Metanephros (tissue), 2 donors: ENCODE results near the gene CWF19L1.

DNA sequence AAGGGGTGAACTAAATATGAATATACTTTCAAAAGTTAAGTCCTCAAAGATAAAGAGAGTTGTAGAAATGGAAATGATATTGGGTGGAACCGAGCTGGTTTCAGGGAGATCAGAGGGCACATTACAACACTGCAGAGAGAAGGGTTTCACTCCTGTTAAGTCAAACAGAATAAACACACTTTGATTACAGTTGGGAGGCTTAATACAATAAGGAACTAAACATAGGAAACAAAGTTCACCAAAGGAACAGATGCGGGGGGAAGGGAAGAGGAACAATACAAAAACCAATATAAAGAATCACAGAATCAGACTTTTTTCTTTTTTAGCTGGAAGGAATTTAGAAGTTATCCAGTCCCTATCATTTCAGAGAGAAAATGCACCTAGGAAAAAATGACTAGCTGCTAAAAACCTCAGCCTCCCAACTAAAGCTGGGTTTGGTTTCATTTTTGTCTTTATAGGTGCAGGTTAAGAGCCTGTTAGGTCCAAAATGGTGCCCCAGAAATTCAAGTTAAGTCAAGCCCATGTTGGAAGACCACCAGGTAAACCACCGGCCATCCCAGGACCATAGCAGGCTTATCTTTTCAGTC lies 82.0 kb downstream of the DNMBP start:
- RAMPAGE, long total RNA = no peak

DNA sequence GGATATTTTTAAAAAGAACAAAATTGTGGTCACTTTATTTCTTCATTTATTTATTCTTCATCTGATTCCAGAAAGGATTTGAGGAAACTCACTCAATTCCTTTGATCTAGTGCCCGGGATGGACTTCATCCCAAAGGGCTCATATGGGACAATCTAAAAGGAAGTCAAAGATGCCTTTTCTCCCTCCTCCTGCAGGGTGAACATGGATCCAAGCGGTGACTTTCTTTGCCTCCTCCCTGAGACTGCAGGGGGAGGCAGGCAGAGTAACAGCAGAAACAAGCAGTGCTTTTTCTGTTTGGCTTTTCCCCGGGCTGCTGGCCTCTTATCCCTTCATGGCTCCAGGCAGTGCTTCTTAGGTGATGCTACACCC lies 10.0 kb upstream of the DNMBP start:
- RAMPAGE, long total RNA = no peak

- RAMPAGE, long total RNA = no peak
These were observed 16.5 kb downstream of the CPN1 start for GRCh38 chr10:100065074-100065602.

- RAMPAGE, long total RNA = no peak
These were observed 20.0 kb upstream of the CPN1 start for GRCh38 chr10:100101734-100102040.

DNA sequence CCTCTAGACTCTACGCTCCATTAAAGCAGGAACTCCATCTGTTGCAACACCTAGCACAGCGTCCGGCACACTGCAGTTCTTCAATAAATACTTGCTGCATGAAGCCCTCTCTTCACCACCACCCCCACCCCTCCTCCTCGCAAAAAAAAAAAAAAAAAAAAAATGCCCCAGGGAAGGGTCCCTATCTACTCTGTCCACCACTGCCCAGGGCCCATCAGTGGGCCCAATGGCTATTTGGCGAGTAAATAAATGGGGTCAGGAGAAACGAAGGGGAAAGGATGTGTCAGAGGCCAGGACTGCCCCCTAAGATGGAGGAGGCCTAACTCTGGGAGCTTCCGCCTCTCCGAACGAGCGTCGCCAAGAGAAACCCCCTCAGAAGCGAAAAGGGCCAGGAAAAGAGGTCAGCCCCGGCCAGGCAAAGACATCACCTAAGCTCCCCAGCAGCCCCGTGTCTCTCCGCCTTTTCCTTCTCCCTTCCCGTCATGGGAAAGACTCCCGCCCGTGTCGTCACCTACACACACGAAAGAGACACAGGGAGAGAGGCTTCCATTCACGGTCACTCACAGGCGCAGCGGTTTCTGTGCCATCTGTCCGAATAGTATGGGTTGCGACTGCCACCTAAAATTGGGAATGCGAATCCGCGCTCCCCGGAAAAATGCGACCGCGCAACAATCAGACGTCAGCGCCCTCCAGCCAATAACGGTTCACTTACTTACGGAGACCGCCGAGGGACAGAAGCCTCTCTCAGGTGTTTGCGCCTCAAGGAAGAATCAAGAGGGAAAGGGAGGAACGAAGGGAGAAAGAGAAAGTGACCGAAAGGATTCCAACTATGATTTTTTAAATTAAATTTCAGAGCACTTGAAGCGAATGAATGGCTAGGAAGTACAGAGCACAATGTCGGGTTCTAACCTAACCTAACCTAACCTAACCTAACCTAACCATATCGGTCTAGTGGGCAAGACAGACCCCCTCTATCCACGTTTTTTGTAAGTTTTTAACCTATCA lies at the start of gene CWF19L1:
CWF19L1 (minus strand) TSS at position 632 of the 1,005 bp plus-strand sequence.
- RAMPAGE, long total RNA = no peak

DNA sequence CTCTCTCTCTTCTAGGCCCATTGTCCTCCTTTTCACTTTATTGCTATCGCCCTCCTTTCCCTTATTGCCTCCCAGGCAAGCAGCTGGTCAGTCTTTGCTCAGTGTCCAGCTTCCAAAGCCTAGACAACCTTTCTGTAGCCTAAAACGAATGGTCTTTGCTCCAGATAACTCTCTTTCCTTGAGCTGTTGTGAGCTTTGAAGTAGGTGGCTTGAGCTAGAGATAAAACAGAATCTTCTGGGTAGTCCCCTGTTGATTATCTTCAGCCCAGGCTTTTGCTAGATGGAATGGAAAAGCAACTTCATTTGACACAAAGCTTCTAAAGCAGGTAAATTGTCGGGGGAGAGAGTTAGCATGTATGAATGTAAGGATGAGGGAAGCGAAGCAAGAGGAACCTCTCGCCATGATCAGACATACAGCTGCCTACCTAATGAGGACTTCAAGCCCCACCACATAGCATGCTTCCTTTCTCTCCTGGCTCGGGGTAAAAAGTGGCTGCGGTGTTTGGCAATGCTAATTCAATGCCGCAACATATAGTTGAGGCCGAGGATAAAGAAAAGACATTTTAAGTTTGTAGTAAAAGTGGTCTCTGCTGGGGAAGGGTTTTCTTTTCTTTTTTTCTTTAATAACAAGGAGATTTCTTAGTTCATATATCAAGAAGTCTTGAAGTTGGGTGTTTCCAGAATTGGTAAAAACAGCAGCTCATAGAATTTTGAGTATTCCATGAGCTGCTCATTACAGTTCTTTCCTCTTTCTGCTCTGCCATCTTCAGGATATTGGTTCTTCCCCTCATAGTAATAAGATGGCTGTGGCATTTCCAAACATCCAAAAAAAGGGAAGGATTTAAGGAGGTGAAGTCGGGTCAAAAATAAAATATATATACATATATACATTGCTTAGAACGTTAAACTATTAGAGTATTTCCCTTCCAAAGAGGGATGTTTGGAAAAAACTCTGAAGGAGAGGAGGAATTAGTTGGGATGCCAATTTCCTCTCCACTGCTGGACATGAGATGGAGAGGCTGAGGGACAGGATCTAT lies 14.4 kb downstream of the SCD start:
- RAMPAGE, long total RNA = no peak

- RAMPAGE, long total RNA = no peak
These were observed 23.5 kb downstream of the SCD start for GRCh38 chr10:100370418-100371041.

DNA sequence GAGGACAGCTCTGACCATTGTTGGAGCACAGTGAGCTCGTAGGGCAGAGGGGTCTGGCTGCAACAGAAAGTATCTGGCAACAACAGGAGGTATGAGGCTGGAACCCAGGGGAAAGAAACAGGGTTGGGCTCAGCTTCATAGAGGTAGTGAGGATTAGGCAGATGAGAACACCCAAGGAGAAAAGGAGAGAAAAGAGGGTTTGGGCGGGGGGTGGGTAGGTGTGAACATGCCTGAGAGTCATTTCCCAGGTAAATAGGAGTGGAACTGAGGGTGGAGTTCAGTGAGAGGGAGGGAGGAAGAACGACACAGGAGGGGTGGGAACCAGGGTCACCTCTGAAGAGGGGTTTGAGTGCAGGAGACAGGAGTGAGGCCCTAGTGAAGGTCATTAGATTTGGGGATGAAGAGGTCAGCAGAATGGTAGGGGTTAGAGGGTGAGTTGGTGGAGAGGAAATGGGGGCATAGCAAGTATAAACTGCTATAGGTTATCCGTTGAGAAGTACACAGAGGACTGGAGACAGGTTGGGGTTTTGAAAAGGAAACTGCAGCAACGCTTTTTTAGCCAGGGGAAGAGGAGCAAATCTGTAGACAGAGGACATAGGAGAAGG lies 28.7 kb downstream of the HIF1AN start:
- RAMPAGE, long total RNA = no peak

DNA sequence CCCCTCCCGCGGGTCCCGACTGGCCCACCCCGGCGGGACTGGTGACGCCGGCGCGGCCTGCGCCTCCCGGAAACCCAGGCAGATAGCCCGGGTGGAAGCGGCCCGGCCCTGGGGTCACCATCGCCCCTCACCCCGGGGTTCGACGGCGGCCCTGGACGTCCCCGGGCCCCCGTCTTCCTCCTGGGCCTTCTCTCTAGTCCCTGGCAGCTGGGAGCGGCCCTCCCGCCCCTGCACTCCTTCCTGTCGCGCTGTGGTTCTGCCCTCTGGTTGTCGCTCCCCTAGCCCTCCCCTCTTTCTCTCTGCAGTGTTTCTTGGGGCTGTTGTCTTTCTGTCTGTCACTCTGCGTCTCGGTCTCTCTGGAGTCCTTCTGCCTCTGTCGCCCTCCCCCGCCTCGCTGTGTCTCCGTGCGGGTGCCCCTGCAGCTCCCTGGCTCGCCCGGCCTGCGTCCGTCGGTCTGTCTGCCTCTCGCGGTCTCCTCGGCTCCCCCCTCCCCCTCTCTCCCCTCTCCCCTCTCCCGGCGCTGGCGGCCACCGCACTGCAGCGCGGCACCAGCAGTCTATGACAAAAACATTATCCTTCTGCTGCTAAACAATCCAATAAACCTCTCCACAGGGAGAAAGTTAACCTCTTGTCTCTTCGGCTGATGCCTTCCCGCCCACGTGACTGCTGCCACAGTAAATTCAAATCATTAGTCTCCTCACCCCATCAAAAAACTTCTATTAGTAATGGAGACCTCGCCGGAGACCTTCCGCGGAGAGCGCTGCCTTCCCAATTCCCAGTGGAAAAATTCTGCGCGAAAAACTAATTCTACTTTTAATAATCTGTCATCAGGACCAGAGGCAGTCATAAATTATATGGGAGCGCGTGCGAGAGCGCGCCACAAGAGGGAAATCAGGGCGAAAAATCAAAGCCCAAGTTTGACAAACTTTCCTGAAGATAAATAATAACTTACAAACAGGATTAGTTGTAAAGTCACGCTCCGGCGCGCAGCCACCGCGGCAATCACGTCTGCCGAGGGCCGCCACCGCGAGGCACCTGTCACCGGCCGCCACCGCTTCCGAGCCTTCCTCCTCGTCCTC lies 90.2 kb upstream of the PAX2 start:
- RAMPAGE, long total RNA = no peak

- RAMPAGE, long total RNA = no peak
These were observed 11.6 kb downstream of the SLF2 start for GRCh38 chr10:100923911-100925141.

DNA sequence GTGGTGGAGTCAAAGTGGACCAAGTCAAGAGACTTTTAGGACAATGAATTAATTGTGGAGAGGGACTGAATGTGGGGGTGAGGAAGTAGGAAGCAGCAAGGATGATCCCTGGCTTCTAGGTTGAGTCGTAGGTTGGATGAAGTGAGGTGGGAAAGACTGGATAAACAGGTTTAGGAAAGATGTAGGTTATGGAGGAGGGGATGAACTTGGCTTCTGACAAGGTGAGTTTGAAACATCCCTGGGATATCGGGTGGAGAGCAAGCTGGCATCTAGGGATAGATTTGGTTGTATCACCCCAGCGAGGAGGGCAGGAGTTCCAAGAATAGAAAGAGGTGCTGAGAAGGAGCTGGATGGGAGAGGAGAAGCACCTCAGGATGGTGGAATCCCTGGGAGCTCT lies 7.6 kb downstream of the SEMA4G start:
- RAMPAGE, long total RNA = no peak

- RAMPAGE, long total RNA = no peak
These were observed 33.6 kb downstream of the KAZALD1 start for GRCh38 chr10:101095271-101095914.

DNA sequence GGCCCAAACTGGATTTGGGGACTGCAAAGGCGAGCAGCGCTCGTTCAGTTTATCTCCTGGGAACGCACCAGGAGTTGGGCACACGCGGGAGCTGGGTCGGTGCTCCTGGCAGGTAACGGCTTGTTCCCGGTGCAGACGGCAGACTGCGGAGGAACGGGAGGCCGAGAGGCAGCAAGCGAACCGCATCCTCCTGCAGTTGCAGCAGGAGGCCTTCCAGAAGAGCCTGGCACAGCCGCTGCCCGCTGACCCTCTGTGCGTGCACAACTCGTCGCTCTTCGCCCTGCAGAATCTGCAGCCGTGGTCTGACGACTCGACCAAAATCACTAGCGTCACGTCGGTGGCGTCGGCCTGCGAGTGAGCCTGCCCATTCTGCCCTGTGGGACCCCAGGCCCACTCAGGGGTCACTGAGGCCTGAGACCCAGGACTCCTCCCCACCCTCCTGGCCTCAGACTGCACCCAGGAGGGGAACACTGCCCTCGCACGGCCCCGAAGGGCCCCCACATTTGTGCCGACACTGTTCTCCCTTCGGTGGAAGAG lies 5.5 kb downstream of the TLX1 start:
- RAMPAGE, long total RNA = no peak

- RAMPAGE, long total RNA = no peak
These were observed 11.1 kb downstream of the TLX1 start for GRCh38 chr10:101142095-101142742.

- RAMPAGE, long total RNA = no peak
These were observed 77.3 kb downstream of the POLL start for GRCh38 chr10:101510815-101511091.

DNA sequence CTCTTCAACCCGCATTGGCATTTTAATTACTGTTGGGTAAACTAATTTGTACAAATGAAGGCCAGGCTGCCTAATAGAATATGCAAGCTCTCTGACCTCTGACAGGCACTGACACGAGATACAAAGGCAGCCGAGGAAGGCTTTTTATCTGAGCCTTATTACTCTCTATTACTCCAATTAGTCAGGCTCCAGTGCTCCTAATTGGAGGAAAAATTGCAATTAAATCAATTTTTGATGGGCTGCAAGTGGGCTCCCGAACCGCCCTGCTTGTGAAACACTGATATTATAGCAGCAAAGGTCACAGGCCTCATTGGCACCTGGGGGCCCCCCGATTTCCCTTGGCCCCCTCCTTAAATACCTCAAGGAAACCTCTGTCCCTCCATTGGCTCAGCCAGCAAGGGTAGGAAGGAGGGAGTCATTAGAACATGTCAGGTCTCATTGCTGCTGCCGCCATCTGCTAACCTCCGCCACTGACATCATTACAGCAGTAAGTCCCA lies 42.0 kb downstream of the DPCD start:
- RAMPAGE, long total RNA = no peak

- RAMPAGE, long total RNA = no peak
These were observed 3.2 kb upstream of the FGF8 start for GRCh38 chr10:101779049-101779587.

DNA sequence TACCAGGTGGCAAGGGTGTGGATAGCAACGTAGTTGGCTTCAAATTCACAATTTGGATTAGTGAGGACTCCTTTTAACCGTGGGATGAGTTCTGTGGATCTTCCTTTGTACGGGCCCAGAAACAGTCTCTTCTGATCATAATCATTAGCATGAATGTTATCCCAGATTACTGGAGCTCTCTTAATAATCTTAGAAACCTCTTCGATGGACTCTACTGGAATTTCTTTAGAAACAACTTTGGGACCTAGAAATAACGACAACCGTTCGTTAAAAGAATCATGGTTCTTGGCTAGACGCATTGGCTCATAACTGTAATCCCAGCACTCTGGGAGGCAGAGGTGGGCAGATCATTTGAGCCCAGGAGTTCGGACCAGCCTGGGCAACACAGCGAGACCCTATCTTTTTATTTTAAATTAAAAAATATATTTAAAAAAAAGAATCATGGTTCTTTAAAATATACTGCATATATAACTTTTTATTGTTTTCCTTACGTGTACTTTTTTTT lies 14.4 kb downstream of the OGA start:
- RAMPAGE, long total RNA = no peak

DNA sequence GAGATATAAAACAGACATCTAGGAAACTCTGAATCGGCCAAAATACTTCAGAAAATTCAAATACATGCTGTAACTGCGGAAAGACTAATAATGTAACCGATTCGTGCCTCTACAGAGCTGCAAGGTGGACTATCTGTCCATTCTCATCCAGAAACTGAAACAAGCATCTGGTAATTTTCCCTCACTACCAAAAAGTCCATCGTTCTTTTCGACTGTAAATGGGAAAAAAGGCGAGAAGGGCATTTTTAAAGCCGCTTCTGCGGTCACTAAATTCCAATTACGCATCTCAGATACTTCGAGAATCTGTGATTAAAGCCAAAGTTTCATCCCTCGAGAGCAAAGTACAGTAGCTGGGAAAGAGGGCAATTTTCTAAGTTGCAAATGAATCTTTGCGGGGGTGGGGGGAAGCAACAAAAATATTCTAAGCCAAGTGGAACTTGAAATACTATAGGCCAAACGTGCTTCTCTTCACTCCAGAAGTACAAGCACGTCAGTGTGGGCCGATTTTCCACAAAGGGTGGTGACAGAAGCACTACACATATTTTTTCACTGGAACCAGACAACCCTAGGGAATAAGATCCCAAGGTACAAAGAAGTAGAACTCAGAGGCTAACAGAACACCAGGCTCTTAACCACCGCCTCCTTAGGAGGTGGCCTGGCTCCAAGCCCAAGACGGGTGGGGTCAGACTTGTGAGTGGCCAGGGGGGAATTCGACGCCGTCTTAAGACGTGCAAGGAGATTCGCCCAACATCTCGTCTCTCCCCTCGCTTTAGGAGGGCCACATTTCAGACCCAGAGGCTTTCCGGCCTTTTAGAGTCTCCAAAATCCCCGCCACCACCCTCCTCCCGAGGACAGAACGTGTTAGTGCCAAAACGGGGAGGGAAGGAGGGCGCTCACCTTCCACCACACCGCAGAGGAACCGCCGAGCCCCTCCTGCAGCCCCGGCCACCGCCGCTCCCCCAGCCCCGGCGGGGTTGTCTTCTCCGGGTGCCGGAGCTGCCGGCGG lies 1.0 kb downstream of the OGA start:
- RAMPAGE, long total RNA = no peak

- RAMPAGE, long total RNA = no peak
These were observed 11.2 kb upstream of the OGA start for GRCh38 chr10:101829301-101830026.